Diencephalon (tissue), 2 donors: Measurements from ENCODE around the gene MINDY2.

GRCh38 chr15:57551668-57552322 is 39.9 kb upstream of the MYZAP start:
- RAMPAGE, long total RNA = no peak

DNA sequence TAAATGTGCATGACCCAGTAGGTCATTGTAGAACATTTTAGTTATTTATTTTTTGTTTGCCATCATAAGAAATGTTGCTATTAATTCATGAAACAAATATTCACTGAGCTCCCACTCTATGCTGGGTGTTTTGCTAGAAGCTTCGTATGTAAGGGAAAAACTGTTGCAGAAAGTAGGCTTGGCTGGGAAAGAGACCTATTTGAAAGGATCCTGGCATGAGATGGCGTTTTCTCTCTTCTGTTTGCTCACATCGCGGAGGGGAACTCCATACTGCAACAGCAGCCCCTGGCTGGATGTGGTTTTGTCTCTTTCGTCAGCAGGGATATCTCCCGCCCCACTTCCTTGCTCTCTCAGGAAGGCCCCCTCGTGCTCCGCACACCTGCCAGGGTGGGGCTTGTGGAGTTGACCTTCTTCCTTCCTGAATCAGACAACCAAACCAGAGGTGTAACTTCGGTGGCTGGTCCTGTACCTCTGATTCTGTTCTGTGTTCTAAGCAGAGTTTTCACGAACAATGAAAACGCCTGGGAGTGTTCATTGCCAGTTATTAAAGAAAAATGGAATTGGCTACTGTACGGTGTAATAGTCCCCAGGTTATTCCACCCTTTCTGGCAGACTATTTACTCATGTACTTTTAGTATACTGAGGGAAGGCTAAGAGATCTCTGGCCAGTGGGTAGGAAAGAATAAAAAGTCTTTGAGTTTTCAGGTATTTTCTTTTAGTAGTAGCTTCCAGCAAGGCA is 26.3 kb upstream of the MYZAP start:
- RAMPAGE, long total RNA = no peak

GRCh38 chr15:57580853-57581075 is 10.9 kb upstream of the MYZAP start:
- RAMPAGE, long total RNA = no peak

DNA sequence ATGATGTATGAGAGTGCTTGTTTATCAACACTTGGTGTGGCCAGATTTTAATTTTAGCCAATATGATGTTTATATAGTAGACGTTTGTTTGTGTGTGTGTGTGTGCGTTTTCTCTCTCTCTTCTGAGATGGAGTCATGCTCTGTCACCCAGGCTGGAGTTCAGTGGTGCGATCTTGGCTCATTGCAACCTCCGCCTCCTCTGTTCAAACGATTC is 11.2 kb downstream of the POLR2M start:
- RAMPAGE, long total RNA = no peak

GRCh38 chr15:58279562-58280001 is 141.4 kb downstream of the AQP9 start:
- RAMPAGE, long total RNA = no peak

GRCh38 chr15:58331206-58331541 is 100.6 kb upstream of the LIPC start:
- RAMPAGE, long total RNA = no peak

DNA sequence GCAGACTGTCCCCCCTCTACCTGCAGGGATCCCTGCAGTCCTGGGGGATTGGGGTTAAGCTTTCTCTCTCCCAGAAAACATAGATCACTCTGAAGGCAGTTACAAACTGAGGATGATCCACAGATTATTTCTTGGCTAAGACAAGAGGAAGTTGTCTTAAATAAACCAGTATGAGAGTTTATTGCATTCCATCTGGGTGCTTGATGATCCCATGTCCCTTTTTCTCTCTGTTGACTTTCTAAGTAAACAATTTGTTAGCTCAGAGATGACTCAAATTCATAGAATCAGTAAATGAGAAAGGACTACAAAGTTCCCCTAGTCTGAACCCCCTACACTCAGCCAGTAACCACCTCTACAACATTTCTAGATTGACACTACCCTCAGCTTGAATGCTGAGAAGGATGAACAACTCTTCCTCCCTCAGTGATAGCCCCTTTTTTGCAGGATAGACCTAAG is 98.8 kb upstream of the LIPC start:
- RAMPAGE, long total RNA = no peak

- RAMPAGE, long total RNA = no peak
These were observed 41.7 kb upstream of the LIPC start for GRCh38 chr15:58389905-58390642.

GRCh38 chr15:58433266-58433842 is 1.6 kb downstream of the LIPC start:
- RAMPAGE, long total RNA = no peak

DNA sequence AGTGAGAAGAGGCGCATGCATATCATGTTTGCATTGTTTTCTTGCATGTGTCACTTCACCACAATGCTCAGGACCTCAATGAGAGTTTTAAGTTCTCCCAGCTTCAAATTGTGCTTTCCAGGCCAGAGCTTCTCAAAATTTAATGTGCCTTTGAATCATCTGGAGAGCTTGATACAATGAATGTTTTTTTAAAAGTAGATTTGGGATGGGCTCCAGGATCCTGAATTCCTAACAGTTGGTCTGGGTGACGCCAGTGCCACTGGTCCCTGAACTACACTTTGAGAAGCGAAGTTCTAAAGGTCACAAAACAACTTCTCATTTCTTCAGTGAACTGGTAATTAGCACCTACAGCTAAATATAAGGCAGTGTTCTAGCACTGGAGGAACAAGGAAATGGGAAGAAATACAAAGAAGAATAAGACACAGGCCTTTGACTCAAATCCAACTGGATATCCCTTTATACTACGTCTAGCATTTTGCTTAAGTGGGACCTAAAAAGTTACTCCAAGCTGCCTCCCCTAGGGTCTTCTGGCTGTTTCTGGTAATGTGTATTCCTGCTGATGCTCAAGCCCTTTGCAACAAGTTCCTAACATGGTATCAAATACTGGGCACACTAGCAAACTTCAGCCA is 15.8 kb downstream of the LIPC start:
- RAMPAGE, long total RNA = no peak

DNA sequence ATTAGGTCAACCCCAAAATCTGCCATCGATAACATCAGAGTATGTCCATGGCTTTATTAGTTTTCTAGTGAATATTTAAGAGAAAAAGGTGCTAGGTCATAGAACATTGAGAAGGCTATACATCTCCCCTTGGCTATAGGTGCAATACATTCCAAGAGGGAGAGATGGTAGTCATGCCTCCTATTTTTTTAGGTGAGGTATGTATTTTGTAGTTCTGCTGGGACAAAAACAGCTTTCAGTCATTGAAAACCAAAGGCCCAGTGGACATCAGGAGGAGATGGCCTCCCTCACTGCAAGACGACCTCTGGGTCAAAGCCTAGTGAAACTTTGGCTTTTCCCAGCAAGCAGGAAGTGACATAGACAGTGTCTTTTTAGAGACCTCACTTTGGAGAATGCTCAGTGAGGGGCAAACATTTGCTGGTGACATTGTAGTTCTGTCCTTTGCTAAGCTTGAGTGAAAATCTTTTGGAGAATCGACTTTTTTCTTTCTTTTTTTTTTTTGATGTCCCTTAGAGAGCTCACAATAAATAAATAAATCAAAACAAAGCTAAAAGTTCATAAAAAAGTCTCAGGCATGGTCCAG is 27.2 kb downstream of the LIPC start:
- RAMPAGE, long total RNA = no peak

DNA sequence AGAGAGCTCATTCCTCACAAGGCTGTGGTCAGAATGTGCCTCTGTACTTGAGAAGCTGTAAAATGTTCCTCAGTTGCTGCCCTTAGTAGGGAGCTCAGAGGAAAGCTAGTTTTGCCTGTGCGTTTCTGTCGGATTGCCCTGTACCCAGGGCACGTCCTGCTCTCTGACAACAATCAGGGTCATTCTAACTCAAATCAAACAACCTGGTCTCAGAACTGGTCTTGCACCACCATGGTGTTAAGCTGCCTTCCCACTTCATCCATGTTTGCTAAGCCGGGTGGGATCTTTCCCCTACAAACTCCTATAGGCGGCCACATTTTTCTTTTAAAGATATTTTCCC is 45.0 kb downstream of the LIPC start:
- RAMPAGE, long total RNA = no peak

- RAMPAGE, long total RNA = no peak
These were observed 45.5 kb downstream of the LIPC start for GRCh38 chr15:58477127-58477906.

DNA sequence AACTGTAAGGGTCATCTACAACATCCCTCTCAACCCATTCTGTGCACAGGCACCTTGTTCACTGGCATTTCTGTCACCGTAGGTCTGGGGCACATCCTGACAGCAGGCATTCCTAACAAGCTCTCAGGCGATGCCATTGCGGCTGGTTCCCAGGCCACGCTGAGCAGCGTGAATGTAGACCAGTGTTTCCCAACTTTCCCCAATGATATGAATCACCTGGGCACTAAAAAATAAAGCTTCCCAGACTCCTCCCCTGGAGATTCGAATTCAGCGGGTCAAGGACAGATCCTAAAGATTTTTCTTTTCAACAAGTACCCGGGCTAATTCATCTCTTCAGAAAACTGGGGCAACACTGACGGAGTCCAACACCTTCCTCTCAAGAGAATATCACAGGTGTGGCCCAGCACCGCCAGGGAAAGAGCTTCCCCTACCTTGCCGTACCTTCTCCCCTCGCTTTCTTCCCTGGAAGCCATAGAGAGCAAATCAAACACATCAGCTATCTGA is 143.4 kb downstream of the LIPC start:
- RAMPAGE, long total RNA = no peak

DNA sequence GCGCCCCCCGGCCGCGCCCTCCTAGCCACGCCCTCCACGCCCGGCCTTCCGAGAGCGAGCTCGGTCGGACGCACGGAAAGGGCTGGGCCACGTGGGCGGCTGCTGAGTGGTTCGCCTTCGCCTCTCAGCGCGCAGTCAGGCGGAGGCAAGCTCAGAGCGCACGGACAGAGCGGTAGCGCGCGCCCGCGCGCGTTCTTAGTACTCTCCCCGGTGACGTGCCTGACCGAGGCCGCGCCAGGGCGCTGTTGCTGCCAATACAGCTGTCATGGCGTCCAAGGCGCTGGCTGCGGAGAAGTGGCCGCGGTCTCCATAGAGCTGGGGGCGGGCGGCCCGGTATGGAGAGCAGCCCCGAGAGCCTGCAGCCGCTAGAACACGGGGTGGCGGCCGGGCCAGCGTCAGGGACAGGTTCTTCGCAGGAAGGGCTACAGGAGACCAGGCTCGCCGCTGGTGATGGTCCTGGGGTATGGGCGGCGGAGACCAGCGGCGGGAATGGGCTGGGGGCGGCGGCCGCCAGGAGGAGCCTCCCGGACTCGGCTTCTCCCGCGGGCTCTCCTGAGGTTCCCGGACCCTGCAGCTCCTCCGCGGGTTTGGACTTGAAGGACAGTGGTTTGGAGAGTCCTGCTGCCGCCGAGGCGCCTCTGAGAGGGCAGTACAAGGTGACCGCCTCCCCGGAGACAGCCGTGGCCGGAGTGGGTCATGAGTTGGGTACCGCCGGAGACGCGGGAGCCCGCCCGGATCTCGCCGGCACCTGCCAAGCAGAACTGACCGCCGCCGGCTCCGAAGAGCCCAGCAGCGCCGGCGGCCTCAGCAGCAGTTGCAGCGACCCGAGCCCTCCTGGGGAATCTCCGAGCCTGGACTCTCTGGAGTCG is at the start of gene MINDY2:
Gene MINDY2 (plus strand): TSS at position 242 of the 869 bp plus-strand sequence.
- RAMPAGE, long total RNA = no peak

- RAMPAGE, long total RNA = no peak
These were observed 22.6 kb downstream of the MINDY2 start for GRCh38 chr15:58793684-58794051.

DNA sequence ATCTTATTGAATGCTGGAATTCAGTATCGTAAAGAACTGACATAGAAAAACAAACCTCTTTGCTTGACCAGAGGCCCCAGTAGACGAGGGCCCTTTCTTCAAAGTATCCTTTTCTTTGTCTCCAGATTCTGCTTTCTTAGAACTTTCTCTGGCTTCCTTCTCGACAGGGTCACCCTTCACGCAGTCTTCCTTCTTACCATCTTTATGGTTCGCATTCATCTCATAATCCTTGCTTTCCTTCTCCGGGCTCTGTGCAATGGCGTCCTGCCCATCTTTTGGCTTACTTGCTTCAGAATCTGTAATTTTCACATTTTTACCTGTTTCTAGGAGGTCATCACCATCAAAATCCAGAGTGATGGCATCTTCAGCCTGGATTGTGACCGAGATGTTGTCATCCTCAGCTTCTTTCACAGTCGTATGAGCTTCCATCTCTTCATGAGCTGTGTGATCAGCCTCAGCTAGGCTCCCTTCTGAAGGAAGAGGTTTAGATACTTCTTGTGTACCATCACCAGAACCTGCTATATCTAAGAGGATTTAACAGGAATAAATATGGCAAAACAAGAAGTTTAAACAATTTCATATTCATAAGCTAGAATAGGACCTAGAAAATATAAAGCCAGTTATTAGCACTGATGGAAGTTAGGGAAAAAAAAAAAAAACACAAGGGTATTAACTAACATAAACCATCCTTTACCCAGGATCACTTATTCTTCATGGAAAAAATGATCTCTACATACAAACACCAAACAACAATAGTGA is 33.9 kb downstream of the SLTM start:
- RAMPAGE, long total RNA = no peak

DNA sequence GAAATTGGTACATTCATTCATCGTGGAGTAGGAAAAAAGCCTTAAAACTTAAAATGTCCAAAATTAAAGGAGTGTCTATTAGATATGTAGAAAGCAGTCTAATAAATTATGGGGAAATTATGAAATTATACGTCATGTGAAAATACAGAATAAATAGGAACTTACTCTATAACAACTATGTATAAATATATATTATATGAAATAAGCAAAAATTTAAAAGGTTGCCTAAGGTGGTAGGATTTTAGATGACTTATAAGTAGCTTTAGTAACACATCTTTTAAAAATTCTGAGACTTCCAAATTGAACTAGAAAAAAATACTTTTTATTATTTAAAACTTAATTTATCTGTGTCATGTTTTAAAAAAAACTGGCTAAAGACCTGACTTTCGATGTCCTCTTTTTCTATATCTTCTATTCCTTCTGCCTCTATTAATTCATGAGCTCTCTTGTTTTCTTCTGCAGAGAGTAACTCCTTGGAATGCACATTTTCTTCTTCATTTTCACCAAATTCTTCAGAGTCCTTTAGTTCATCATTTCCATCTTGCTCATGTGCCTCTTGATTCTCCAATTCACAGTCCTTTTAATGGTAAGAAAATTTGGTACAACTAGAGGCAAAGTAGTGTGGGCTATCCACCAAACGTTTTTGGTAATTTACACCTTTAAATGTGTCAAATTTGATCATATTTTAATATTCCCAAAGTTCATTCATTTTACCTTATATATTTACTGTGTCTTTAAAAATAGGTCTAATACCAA is 20.2 kb downstream of the SLTM start:
- RAMPAGE, long total RNA = no peak

- RAMPAGE, long total RNA = no peak
These were observed 30.5 kb downstream of the LDHAL6B start for GRCh38 chr15:59237007-59237691.

- RAMPAGE, long total RNA = no peak
These were observed 77.1 kb downstream of the LDHAL6B start for GRCh38 chr15:59283508-59284429.